Mesenchymal stem cell of adipose (primary cell): ENCODE results near the genes ATR and CHST2.

DNA sequence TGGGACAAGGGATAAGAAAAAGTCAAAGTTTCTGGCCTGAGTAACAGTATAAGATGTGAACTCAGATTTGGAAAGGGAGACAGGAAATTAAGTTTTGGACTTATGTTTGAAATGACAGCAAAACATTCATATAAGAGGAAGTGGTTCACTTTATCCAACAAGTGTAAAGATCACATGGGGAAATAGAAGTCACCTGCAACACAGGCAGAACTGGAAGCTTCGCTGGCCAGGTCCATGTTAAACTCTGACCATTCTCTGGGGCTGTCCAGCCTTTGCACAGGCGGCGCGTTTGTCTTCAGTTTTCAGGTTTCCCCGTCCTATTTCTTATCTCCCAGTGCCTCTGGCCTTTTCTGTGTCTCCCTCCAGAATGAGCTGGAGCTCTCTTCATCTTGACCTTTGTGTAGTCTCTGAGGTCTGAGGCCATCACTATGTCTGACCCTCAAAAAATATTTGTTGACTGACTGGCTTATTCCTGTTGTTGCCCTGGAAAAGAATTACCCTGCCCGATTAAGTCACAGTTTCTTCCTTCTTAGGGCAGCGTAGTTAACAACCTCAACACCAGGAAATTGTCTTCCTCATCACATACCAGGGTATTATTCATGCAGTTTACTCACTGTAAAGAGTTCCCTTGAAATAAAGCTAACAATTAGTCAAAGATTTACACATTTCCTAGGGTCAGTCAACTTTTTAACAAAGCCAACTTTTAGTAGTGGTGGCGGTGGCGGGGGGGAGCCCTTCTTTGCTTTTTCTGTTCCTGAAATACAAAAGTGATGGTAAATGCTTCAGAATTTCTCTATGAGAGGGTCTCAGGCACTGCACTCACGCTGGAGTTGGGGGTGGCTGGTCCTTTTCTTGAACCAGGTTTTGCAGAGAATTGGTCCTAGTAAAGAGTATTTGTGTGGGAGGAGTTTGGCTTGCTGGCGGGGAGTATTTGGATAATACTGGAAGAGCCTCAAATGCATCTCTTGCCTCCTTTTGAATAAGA is 908 bp upstream of the RASA2 start:
- CAGE, long polyA plus RNA = no peak

GRCh38 chr3:141529592-141530115 is 42.8 kb downstream of the RASA2 start:
- CAGE, long polyA plus RNA = no peak

DNA sequence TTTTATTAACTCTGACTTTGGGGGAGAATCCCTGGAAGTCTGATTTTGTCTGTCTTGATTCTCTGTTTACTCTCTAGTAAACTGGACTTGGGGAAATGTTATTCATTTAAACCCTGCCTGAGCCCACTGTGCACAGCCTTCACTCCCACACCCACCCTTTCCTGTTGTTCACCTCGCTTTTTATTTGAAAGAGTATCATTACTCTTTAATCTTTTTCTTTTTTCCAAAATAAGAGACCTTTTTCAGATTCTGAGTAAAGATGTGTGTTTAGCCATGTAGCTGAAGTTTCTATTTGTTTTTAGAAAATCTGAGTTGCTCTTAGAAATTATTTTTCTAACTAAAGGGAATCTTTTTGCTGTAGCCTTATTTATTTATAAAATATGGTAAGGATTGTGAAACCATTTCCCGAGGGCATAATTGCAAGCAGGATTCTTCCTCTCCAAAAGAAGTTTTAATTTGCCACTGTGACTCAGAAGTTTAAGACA is 43.3 kb downstream of the RASA2 start:
- CAGE, long polyA plus RNA = no peak

- CAGE, long polyA plus RNA = no peak
Measured at GRCh38 chr3:141877012-141877792, 759 bp downstream of the ATP1B3 start.

DNA sequence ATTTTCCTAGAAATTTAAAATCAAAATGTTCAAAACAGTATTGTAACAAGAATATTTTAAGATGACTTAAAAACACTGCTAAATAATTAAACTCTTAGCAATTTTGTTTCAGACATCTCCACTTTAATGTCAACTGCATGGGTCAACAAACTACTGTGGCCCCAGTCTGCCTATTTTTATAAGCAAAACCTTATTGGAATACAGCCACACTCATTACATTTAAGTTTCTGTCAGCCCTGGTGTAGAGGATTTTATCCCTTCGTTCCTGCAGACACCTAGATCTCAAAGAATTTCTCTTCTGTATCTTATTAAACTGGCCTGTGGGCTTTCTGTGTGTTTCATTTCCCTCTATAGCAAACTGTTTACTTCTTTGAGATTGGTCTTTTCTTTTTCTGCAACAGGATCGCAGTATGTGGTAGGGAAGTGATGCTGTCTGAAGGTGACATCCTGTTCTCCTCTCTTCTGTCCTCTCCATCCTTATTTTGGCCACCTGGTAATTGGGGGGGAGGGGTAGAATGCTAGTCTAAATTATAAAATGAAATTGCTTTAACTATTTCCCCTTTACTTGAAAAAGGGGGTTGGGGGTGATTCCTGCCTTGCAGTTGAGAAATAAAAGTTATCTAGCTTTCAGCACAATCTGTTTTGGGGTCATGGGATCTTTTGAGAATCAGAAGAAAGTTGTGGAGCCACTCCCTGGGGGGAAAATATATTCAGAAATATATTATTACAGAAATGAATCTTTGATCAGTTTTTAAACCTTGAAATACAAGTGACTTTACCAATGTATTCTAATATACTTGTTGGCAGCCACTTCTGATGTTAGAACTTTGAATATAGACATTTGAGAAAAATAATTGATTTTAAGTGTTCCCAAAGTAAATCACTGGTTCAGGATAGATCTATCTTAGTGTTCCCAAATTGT is 25.6 kb downstream of the ATP1B3 start:
- CAGE, long polyA plus RNA = no peak

DNA sequence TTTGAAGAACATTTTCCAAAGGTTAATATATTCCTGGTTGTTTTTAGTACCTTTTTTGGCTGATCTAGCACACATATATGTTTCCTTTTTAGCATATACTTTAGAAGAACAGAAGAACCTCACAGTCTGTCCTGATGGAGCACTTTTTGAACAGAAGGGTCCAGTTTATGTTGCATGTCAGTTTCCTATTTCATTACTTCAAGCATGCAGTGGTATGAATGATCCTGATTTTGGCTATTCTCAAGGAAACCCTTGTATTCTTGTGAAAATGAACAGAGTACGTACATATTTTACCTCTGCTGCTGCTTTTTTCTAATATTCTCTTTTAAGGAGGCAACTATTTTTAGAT is 37.1 kb downstream of the ATP1B3 start:
- CAGE, long polyA plus RNA = no peak

DNA sequence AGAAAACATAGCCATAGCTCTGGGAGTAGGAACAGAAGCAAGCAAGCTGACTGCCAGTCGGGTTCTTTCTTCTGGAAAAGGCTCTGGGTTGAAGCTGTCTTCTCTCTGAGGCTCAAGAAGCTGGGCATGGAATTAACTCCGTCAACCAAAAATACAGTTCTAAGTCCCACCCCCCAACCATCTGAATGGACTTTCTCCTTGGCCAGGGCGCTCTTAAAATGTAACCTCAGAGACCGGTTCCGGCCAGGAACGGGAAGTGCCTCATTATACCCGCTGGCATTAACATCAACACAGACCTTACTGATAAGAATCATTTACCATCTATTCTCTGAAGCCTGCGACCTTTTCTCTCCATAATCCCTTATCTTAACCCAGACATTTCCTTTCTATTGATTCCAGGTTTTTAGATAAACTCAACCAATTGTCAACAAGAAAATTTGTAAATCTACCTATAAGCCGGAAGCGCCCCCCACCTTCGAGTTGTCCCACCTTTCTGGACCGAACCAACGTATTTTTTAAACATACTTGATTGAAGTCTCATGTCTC is 64.7 kb downstream of the ATP1B3 start:
- CAGE, long polyA plus RNA = no peak

GRCh38 chr3:141951837-141952872 is 75.7 kb downstream of the ATP1B3 start:
- CAGE, long polyA plus RNA = no peak

GRCh38 chr3:142032037-142032765 is 117.1 kb downstream of the TFDP2 start:
- CAGE, long polyA plus RNA = no peak

DNA sequence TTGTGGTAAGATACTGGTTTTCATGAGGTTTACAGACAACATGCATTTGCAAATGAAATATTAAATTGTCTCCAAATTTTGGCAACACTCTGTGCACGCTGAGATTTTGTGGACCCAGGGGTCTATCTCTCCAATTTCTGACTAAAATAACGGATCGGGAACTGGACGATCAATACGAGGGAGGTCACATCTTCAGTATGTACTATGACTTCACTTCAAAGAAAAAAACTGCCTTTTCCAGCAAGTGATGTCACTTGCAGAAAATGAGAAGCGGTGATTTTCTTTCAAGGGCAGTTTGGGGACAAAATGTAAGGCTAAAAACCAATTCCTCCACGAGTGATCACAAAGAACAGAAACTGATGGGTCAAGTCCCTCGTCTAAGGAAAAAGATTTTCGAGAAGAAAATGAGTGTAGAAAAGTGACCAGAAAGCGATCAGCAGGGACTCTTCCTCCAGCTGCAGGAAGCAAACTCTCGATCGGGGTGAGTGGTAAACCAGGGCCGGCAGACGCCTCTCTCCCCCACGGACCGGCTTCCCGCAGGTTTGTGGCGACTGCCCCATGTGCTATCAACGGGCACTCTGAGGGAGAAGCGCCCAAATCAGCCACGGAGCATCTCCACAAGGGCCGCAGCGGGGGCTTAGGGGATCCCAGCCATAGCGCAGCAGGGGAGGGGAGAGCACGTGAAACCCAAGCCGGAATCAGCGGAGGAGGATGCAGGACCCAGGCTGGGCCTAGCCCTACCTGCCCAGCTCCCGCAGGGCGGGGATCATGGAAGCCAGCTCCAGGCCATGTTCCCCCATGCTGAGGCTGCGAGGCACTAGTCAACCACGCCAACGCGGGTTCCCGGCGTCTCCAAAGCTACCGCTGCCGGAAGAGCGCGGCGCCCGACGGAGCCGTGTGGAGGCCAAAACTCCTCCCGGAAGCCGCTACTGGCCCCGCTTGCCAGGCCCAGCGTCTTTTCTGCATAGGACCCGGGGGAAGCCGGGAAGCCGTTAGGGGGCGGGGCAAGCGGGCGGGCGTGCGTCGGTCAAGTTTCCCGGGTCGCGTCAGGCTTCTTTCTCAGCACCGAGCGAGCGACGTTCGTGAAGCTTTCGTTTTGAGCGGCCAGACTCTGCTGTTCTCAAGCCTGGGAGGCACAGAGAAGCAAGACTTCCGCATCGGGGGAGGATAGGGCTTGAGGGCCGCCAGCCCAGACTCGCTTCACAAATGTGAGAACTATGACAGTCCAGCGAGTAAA is at the start of gene ATR:
Gene ATR (minus strand): TSS at position 829 of the 1,237 bp plus-strand sequence.
- CAGE, long polyA plus RNA = no peak

DNA sequence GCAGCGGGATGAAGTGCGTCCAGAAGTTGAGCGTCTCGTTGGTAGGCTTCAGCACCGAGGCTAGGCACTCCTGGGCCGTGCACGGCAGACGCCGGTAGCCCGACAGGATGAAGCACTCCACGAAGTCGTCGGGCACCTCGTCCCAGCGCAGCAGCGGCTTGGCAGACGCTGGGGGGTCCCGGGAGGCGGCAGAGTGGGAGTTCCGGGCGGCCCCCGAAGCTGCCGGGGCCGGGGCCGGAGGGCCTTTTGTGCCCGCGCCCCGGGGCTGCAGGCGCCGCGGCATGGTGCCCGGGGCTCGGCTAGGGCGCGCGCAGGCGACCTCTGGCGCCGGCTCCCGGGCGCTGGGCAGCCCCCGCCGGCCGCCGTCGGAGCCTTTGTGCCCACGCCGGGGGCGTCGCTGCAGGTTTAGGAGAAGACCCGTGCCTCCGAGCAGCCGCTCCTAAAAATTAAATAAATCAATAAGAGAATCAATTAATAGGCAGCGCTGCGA is 375 bp downstream of the PAQR9 start:
- CAGE, long polyA plus RNA = no peak

GRCh38 chr3:143119511-143120397 is at the start of gene CHST2:
TSS of gene CHST2 (plus strand) at chr3:143119771.
- CAGE, long polyA plus RNA = no peak

GRCh38 chr3:143135348-143135561 is 15.7 kb downstream of the CHST2 start:
- CAGE, long polyA plus RNA = no peak

DNA sequence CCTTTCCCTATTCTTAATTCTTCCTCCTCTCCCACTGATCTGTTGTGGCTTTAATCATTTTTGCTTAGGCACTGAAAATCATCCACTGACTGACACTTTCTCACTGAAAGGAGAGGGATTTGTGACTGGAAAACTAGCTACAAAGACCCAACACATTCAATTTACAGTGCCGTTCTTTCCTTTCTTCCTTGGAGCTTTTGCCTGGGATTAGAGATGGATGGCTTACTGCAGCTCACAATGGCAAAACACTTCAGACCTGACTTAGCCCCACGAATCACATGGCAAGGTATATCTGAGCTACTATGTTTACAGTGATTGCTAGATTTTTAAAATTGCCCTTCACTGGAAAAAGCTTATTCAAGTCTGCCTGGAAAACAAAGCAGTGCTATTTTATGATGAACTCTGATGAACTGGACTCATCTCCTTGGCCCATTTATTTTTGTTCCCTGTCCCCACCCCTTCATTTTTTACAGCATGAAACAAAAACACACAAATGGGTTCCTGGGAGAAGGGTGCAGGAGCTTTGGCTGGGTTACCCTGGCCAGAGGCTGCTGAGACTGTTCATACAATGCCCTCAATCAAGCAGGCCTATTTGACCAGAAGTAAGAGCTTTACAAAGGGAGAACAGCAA is 243.1 kb downstream of the CHST2 start:
- CAGE, long polyA plus RNA = no peak

GRCh38 chr3:143536094-143536293 is 312.3 kb downstream of the SLC9A9 start:
- CAGE, long polyA plus RNA = no peak

DNA sequence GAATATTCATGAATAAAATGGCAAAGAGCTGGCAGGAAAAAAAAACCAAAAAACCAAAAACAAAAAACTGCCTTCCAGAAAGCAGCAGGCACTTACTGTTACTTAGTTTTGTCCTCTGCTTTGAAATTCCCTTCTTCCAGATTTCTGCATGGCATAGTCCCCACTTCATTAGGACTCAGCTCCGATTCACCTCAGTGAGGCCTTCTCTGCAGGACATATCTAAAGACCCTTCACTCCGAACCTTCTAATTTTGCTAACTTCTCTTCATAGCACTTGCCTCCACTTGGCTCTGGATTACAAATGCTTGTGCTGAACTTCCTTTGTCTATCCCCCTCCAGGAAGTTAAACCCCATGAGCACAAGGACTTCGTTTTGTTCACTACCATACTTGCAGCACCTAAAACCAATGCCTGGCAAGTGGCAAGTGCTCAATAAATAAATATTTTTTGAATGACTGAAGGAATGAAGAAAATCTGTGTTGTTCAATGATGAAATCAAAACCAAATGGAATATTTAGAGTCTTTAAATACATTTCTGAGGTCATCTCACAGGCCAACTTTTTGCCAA is 23.9 kb downstream of the SLC9A9 start:
- CAGE, long polyA plus RNA = no peak

GRCh38 chr3:144109950-144110443 is 138.4 kb downstream of the DIPK2A start:
- CAGE, long polyA plus RNA = no peak

GRCh38 chr3:144909580-144909813 is 937.9 kb downstream of the DIPK2A start:
- CAGE, long polyA plus RNA = no peak

DNA sequence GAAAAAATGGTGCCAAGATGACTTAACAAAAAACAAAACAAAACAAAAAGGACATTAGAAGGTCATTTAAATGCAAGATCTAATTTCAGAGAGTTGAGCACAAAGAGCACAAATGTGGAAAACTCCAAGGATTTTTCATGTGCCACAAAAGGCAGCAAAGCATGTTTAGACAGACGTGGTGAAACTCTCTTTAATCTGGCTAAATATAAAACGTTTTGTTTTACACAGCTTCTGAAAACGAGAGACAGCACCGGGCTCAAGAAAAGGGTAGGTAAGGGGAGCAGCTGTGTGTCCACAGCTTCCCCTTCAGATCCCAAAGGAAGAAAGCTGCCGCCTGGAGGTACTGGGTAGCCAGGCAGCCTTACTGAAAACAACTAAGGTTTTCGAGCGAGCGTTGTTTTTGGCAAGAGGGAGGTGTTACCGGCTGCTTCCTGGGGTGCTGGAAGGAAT is 953 bp downstream of the PLOD2 start:
- CAGE, long polyA plus RNA = no peak

- CAGE, long polyA plus RNA = no peak
Measured at GRCh38 chr3:146161717-146162032, 691 bp upstream of the PLOD2 start.